Placental epithelial cell (primary cell): ENCODE results near the genes LATS1, RAET1E and ULBP3.

- CAGE, long polyA plus RNA, result no peak
These were observed 10.2 kb downstream of the KATNA1 start for GRCh38 chr6:149638377-149638661.

GRCh38 chr6:149694925-149695501, 22.9 kb downstream of the LATS1 start:
- CAGE, long polyA plus RNA, result no peak

DNA sequence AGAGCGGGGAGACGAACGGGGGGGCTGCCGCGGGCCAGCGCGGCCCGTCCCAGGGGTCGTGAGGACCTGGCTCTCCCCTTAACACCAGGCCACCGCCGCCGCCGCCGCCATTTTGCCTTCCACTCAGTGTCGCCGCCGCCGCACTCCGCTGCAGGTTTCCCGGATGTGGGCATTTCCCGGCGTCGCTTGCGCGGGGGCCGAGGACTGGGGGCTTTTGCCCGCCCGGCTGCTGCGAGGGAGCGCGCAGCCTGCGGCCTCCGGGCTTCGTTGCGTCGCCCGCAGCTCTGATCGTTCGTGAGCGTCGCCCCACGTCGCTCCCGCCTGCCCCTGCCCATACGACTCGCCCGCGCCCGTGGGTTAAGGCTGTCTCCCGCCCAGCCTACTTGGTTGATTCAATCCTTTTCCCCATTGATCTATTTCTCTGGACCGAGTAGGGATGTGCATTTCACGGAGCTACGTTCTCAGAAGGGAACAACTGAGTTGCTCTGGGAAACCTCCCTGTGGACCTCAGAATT, at the start of gene LATS1:
LATS1 (minus strand) TSS at position 150 of the 515 bp plus-strand sequence.
- CAGE, long polyA plus RNA, result no peak

- CAGE, long polyA plus RNA, result no peak
These were observed 6.2 kb downstream of the PCMT1 start for GRCh38 chr6:149755463-149756410.

- CAGE, long polyA plus RNA, result no peak
These were observed 52.5 kb downstream of the PCMT1 start for GRCh38 chr6:149802018-149802464.

GRCh38 chr6:149840560-149841031, 23.6 kb downstream of the LRP11 start:
- CAGE, long polyA plus RNA, result no peak

DNA sequence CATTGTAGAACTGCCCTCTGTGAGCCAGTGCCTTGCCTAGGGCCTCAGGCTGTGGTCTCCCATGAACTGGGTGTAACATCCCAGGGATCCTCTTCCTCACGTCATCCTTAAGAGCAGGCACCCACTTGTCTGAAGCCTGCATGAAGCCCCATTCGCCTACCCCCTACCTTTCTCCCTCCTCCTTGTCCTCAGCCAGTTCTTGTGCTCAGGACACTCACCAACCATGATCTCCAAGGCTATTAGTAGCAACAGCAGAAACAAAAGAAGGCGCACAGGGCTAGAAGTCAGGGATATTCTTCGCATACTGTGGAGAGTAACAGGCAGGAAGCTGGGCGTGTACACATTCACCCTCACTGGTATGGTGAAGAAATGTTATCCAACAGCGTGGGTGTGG, 7.3 kb downstream of the RAET1E start:
- CAGE, long polyA plus RNA, result no peak

- CAGE, long polyA plus RNA, result no peak
These were observed 2.7 kb downstream of the RAET1E start for GRCh38 chr6:149895163-149895633.

GRCh38 chr6:149897924-149898404, at the start of gene RAET1E:
Gene RAET1E, minus strand, starts transcription at chr6:149898113.
- CAGE, long polyA plus RNA, result no peak

GRCh38 chr6:150068551-150069696, at the start of gene ULBP3:
Gene ULBP3, minus strand, starts transcription at chr6:150069121.
- CAGE, long polyA plus RNA, result no peak

- CAGE, long polyA plus RNA, result no peak
These were observed 25.1 kb upstream of the PPP1R14C start for GRCh38 chr6:150117841-150118125.

- CAGE, long polyA plus RNA, result no peak
These were observed 8.3 kb downstream of the PPP1R14C start for GRCh38 chr6:150151117-150151520.

GRCh38 chr6:150175997-150176646, 33.3 kb downstream of the PPP1R14C start:
- CAGE, long polyA plus RNA, result no peak

GRCh38 chr6:150184762-150185636, 42.2 kb downstream of the PPP1R14C start:
- CAGE, long polyA plus RNA, result no peak

GRCh38 chr6:150185640-150186012, 42.8 kb downstream of the PPP1R14C start:
- CAGE, long polyA plus RNA, result no peak

GRCh38 chr6:150452625-150453554, 84.1 kb downstream of the IYD start:
- CAGE, long polyA plus RNA, result no peak

GRCh38 chr6:150492709-150493315, 106.9 kb upstream of the PLEKHG1 start:
- CAGE, long polyA plus RNA, result no peak

- CAGE, long polyA plus RNA, result no peak
These were observed 584 bp upstream of the PLEKHG1 start for GRCh38 chr6:150598983-150599619.

- CAGE, long polyA plus RNA, result no peak
These were observed 53.1 kb upstream of the MTHFD1L start for GRCh38 chr6:150812302-150812864.

GRCh38 chr6:150981632-150982519, 116.4 kb downstream of the MTHFD1L start:
- CAGE, long polyA plus RNA, result no peak